K562 (cell line): ENCODE measurements around a stretch of chr1.

DNA sequence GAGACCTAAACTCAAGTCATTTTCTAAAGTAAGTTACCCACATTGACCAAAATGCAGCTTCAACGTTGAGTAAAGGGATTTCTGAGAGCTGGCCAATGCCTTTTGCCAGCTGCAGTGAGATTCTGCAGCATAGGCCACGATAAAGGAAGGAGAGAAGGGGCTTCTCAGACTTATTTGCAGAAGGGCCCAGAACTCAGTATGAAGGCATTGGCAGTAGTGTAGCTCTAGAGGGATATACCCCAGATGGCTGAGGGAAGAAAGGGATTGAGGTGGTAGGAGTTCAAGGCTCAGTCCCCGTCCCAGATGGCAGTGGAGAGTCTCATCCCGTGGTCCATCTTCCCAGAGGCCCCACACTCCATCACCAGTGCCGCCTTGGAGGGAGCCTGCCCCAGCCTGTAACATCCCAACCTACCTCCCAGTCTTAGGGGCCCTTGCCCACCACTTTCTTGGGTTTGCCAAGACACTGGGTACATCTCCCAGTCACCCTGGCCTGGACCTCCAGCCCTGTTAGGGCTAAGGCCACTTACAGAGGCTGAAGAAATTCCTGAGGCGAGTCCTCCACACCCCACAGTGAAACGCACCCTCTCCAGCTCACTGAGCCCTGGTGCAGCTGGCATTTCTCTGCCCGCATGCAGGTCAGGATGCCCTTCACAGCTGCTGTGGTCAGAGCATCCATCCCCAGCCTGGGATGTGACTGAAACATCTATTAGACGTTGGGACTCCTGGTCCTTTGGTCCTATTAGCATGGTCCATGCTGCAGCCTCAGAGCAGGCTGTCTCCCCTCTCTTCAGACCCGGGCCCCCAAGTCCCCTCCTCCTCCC lies 3.4 kb downstream of the TMEM200B start:
- RAMPAGE, long total RNA = no peak
- RRBS = no CpG with 5 or more reads among the region's 10 CpGs
PRO-cap:
- standard = no peak
- CoPRO, capped RNA only, 2 experiments = no peak in any of the 2 experiments
- CoPRO, capped and uncapped RNA, 2 experiments = no peak in any of the 2 experiments
- CoPRO, uncapped RNA only, 2 experiments = peak in 2 of 2 experiments; most common plus-strand start position 142 of the sequence (in 2); most common minus-strand start position 210 of the sequence (in 1)
CAGE:
- cytosol, long polyA plus RNA = no peak
- long polyA plus RNA = no peak
- nucleolus, long total RNA = no peak
- nucleus, long polyA plus RNA = no peak

DNA sequence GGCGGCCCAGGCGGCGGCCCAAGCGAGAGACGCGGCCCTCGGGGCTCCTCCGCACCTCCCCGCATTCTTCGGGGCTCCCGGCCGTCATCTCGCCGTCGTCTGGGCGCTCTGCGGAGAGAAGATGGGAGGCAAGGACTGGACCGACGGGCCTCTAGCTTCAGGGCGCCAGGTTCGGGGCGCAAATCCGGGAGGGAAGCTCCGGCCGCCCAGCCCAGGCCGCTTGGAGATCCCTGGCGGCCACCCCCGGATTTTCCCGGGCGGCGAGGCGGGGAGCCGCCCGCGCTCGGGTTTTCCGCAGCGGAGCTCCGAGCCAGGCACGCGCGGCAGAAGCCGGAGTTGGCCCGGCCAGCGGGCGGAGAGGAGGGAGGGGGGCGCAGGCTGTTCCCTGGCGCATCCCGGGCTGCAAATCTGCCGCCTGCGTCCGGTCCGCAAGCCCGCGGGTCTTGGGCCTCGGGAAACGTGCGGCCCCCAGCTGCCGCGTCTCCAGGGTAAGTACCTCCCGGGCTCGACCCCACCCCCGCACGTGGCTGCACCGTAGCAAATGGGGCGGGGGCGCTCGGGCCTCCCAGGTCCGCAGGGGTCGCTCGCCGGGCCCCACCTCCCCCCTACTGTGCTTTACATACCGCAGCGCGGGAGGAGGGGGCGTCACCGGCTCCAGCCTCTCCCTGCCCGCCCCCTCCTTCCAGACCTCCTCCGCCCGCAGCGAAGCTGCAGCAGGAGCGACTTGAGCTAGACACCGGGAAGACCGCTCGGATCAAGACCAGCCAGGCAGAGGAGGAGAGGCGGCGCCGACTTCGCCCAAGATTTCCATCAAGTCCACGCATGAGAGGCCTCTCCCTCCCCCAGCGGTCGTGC lies 1.7 kb downstream of the TMEM200B start:
- RAMPAGE, long total RNA = no peak
- RRBS = 96% methylated on average over 55 of the region's 92 CpGs
PRO-cap:
- standard = no peak
- CoPRO, capped RNA only, 2 experiments = no peak in any of the 2 experiments
- CoPRO, capped and uncapped RNA, 2 experiments = no peak in any of the 2 experiments
- CoPRO, uncapped RNA only, 2 experiments = no peak in any of the 2 experiments
CAGE:
- cytosol, long polyA plus RNA = no peak
- long polyA plus RNA = no peak
- nucleolus, long total RNA = no peak
- nucleus, long polyA plus RNA = no peak

GRCh38 chr1:29354613-29354938 lies 118.3 kb downstream of the PTPRU start:
- RAMPAGE, long total RNA = no peak
- RRBS = no CpG with 5 or more reads among the region's 6 CpGs
PRO-cap:
- standard = bidirectional peak, plus-strand start at chr1:29354746, minus-strand start at chr1:29354722
- CoPRO, capped RNA only, 2 experiments = no peak in any of the 2 experiments
- CoPRO, capped and uncapped RNA, 2 experiments = no peak in any of the 2 experiments
- CoPRO, uncapped RNA only, 2 experiments = no peak in any of the 2 experiments
CAGE:
- cytosol, long polyA plus RNA = no peak
- long polyA plus RNA = no peak
- nucleolus, long total RNA = no peak
- nucleus, long polyA plus RNA = no peak

DNA sequence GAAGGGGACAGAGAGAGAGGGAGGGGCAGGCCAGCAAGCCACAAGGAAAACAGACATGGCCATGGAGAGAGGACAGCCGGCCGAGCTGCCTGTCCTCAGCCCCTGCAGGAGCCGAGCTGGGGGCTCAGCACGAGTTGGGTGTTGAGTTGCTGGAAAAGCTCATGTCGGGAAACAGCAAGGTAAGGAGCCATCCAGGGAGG lies 548.7 kb downstream of the PTPRU start:
- RAMPAGE, long total RNA = no peak
- RRBS = no CpG with 5 or more reads among the region's 5 CpGs
PRO-cap:
- standard = no peak
- CoPRO, capped RNA only, 2 experiments = no peak in any of the 2 experiments
- CoPRO, capped and uncapped RNA, 2 experiments = no peak in any of the 2 experiments
- CoPRO, uncapped RNA only, 2 experiments = no peak in any of the 2 experiments
CAGE:
- cytosol, long polyA plus RNA = no peak
- long polyA plus RNA = no peak
- nucleolus, long total RNA = no peak
- nucleus, long polyA plus RNA = no peak

DNA sequence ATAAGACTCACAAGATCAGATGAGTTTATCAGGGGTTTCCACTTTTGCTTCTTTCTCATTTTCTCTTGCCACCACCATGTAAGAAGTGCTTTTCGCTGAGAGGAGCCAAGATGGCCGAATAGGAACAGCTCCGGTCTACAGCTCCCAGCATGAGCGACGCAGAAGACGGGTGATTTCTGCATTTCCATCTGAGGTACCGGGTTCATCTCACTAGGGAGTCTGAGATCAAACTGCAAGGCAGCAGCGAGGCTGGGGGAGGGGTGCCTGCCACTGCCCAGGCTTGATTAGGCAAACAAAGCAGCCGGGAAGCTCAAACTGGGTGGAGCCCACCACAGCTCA lies 285.1 kb downstream of the MATN1 start:
- RAMPAGE, long total RNA = no peak
- RRBS = no CpG with 5 or more reads among the region's 9 CpGs
PRO-cap:
- standard = no peak
- CoPRO, capped RNA only, 2 experiments = no peak in any of the 2 experiments
- CoPRO, capped and uncapped RNA, 2 experiments = no peak in any of the 2 experiments
- CoPRO, uncapped RNA only, 2 experiments = no peak in any of the 2 experiments
CAGE:
- cytosol, long polyA plus RNA = no peak
- long polyA plus RNA = no peak
- nucleolus, long total RNA = no peak
- nucleus, long polyA plus RNA = no peak

DNA sequence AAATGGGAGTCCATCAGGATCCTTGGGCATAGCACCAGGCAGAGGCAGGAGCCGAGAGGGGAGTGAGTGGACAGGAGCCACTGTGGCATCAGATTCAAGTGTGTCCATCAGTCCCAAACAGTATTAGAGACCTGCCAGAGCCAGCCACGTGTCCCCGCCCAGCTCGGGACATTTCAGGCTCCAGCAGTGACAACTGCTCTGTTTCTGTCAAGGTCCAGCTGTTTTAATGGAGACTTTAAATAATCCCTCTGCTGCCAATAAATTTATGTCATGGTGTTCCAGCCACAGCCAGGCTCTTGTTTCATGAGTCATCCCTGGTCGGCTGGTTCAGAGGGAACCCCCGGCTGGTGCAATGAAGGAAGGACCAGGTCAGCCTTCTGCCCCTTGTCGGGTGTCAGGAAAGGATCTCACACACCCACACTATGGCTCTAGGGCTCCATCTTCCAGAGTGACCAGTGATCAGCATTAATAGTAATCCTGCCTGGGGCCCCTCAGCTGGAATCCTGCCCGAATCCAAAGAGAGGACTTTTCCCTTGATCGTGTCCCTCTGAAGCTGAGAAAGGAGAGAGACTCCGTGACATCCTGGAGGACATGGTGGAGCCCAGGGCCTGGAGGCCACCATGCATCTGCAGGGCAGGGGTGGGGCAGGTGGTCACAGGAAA lies 197.3 kb downstream of the MATN1 start:
- RAMPAGE, long total RNA = no peak
- RRBS = no CpG with 5 or more reads among the region's 10 CpGs
PRO-cap:
- standard = no peak
- CoPRO, capped RNA only, 2 experiments = no peak in any of the 2 experiments
- CoPRO, capped and uncapped RNA, 2 experiments = no peak in any of the 2 experiments
- CoPRO, uncapped RNA only, 2 experiments = no peak in any of the 2 experiments
CAGE:
- cytosol, long polyA plus RNA = no peak
- long polyA plus RNA = no peak
- nucleolus, long total RNA = no peak
- nucleus, long polyA plus RNA = no peak

DNA sequence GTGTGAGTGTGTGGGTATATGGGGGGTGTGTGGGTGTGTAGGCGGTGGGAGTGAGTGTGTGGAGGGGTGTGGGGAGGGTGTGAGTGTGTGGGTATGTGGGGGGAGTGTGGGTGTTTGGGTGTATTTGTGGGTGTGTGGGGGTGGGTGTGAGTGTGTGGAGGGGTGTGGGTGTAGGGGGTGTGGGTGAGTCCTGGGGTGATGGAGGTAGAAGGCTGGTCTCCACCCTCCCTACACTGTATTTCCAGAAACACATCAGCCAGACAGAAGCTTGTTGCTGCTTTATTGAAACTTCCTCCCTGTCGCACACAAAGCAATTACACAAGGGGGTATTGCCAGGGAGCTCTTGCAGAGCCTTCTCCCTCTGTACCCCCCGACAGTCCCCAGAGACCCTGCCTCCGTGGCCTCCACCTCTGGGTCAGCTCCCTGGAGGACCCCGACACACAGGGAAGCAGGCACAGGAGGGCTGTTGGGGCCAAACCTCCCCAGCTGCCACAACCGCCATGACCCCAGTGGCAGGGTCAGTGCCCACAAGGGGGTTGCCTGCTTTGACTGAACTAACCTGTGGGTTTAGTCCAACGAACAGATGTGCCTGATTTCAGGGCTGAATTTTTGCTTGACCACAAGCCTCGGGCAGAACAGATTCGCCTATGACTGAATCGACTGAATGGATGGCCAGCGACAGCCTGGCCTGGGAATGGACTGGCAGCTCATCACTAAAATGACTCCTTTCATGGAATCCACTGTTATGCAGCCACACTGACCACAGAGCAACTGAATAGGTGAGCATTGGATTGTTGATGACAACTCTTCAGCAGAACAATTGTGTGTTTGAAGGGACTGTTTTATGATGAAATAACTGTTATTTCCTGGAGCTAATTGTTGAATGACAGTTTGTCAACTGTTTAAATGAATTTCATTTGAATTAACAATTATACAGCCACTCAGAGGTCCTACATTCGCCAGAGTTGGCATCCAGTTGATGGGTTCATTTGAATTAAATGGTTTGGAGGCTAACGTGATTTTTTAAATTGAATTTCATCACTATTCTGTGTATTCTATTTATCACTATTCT lies 9.2 kb upstream of the MATN1 start:
- RAMPAGE, long total RNA = no peak
- RRBS = no CpG with 5 or more reads among the region's 13 CpGs
PRO-cap:
- standard = no peak
- CoPRO, capped RNA only, 2 experiments = no peak in any of the 2 experiments
- CoPRO, capped and uncapped RNA, 2 experiments = no peak in any of the 2 experiments
- CoPRO, uncapped RNA only, 2 experiments = peak in 1 of 2 experiments; most common plus-strand start position 875 of the sequence (in 1); most common minus-strand start position 822 of the sequence (in 1)
CAGE:
- cytosol, long polyA plus RNA = no peak
- long polyA plus RNA = no peak
- nucleolus, long total RNA = no peak
- nucleus, long polyA plus RNA = no peak

GRCh38 chr1:30745226-30746286 lies 12.0 kb downstream of the LAPTM5 start:
- RAMPAGE, long total RNA = no peak
- RRBS = no CpG with 5 or more reads among the region's 19 CpGs
PRO-cap:
- standard = no peak
- CoPRO, capped RNA only, 2 experiments = no peak in any of the 2 experiments
- CoPRO, capped and uncapped RNA, 2 experiments = no peak in any of the 2 experiments
- CoPRO, uncapped RNA only, 2 experiments = no peak in any of the 2 experiments
CAGE:
- cytosol, long polyA plus RNA = no peak
- long polyA plus RNA = no peak
- nucleolus, long total RNA = no peak
- nucleus, long polyA plus RNA = no peak

DNA sequence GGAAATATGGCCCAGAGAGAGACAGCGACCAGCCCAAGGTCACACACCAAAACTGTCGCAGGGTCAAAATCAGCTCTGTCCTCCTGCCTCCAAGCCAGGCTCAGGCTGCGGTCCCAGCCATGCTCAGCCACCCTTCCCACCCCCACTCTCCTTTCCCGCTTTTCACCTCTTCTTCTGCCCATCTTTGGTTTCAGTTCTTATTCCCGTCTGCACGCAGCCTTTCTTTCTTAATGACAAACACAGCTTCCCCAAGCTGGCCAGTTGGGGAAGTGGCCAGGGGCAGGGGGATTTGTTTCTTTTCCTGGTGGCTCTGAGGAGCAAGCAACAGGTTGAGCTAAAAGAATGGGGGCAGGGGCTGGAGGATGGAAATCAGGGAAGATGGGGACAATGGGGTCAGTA lies 10.2 kb downstream of the LAPTM5 start:
- RAMPAGE, long total RNA = no peak
- RRBS = no CpG with 5 or more reads among the region's 6 CpGs
PRO-cap:
- standard = no peak
- CoPRO, capped RNA only, 2 experiments = no peak in any of the 2 experiments
- CoPRO, capped and uncapped RNA, 2 experiments = no peak in any of the 2 experiments
- CoPRO, uncapped RNA only, 2 experiments = no peak in any of the 2 experiments
CAGE:
- cytosol, long polyA plus RNA = no peak
- long polyA plus RNA = no peak
- nucleolus, long total RNA = no peak
- nucleus, long polyA plus RNA = no peak

GRCh38 chr1:30763464-30763950 lies 5.9 kb upstream of the LAPTM5 start:
- RAMPAGE, long total RNA = no peak
- RRBS = no CpG with 5 or more reads among the region's 6 CpGs
PRO-cap:
- standard = no peak
- CoPRO, capped RNA only, 2 experiments = no peak in any of the 2 experiments
- CoPRO, capped and uncapped RNA, 2 experiments = no peak in any of the 2 experiments
- CoPRO, uncapped RNA only, 2 experiments = no peak in any of the 2 experiments
CAGE:
- cytosol, long polyA plus RNA = no peak
- long polyA plus RNA = no peak
- nucleolus, long total RNA = no peak
- nucleus, long polyA plus RNA = no peak

DNA sequence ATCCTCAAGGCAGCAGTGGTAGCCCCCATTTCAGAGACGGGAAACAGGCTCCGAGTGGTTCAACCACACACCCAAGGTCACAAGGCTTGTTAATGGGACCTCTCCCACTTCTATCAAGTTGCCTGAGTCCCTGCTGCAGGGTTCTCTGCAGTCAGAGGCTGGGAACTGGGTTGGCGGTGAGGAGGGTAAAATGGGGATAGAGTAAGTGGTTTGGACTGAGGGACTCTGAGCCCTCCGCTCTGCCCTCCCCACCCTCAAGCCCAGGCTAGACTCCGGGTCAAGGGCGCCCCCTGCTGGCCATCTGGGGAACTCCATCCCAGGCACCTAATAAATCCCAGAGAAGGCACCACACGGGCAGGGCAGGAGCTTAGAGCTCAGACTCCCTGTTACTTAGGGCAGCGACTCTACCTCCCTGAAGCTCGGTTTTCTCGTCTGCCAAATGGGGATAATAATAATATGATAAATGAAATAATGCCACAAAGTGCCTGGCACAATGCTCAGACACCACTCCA lies 22.0 kb upstream of the LAPTM5 start:
- RAMPAGE, long total RNA = no peak
- RRBS = no CpG with 5 or more reads among the region's 10 CpGs
PRO-cap:
- standard = bidirectional peak, plus-strand start at position 337 of the sequence, minus-strand start at position 227 of the sequence
- CoPRO, capped RNA only, 2 experiments = peak in 2 of 2 experiments; most common plus-strand start position 349 of the sequence (in 2); most common minus-strand start position 191 of the sequence (in 1)
- CoPRO, capped and uncapped RNA, 2 experiments = no peak in any of the 2 experiments
- CoPRO, uncapped RNA only, 2 experiments = no peak in any of the 2 experiments
CAGE:
- cytosol, long polyA plus RNA = no peak
- long polyA plus RNA = no peak
- nucleolus, long total RNA = no peak
- nucleus, long polyA plus RNA = no peak

GRCh38 chr1:30782301-30782625 lies 24.7 kb upstream of the LAPTM5 start:
- RAMPAGE, long total RNA = no peak
- RRBS = no CpG with 5 or more reads among the region's 14 CpGs
PRO-cap:
- standard = unidirectional peak, plus-strand start at chr1:30782525
- CoPRO, capped RNA only, 2 experiments = no peak in any of the 2 experiments
- CoPRO, capped and uncapped RNA, 2 experiments = no peak in any of the 2 experiments
- CoPRO, uncapped RNA only, 2 experiments = no peak in any of the 2 experiments
CAGE:
- cytosol, long polyA plus RNA = no peak
- long polyA plus RNA = no peak
- nucleolus, long total RNA = no peak
- nucleus, long polyA plus RNA = no peak

DNA sequence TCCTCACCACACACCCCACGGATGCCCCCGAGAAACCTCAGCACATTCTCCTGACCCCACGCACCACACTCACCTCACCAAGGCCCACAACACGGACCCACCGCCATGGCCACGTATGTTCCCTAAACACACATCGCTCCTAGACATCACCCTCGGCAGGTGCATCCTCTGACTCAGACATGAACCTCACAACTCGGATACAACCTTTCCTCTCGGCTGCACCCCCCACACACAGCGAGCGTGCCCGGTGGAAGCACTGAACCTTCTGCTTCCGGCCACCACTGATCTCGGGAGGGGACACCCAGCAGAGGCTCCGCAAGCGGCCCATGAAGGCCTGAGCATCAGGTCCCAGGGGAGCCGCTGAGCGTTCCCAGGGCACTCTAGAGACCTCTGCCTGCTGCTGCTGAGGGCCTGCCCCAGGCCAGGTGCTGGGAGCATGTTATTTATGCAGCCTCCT lies 27.2 kb downstream of the SDC3 start:
- RAMPAGE, long total RNA = no peak
- RRBS = no CpG with 5 or more reads among the region's 19 CpGs
PRO-cap:
- standard = no peak
- CoPRO, capped RNA only, 2 experiments = no peak in any of the 2 experiments
- CoPRO, capped and uncapped RNA, 2 experiments = no peak in any of the 2 experiments
- CoPRO, uncapped RNA only, 2 experiments = no peak in any of the 2 experiments
CAGE:
- cytosol, long polyA plus RNA = no peak
- long polyA plus RNA = no peak
- nucleolus, long total RNA = no peak
- nucleus, long polyA plus RNA = no peak

GRCh38 chr1:30930722-30931605 lies 22.4 kb upstream of the SDC3 start:
- RAMPAGE, long total RNA = no peak
- RRBS = no CpG with 5 or more reads among the region's 7 CpGs
PRO-cap:
- standard = no peak
- CoPRO, capped RNA only, 2 experiments = no peak in any of the 2 experiments
- CoPRO, capped and uncapped RNA, 2 experiments = peak in 1 of 2 experiments; most common minus-strand start chr1:30930995 (in 1)
- CoPRO, uncapped RNA only, 2 experiments = peak in 2 of 2 experiments; most common minus-strand start chr1:30930834 (in 1)
CAGE:
- cytosol, long polyA plus RNA = no peak
- long polyA plus RNA = no peak
- nucleolus, long total RNA = no peak
- nucleus, long polyA plus RNA = no peak

GRCh38 chr1:30933982-30934258 lies 25.4 kb upstream of the SDC3 start:
- RAMPAGE, long total RNA = no peak
- RRBS = no CpG with 5 or more reads among the region's 4 CpGs
PRO-cap:
- standard = no peak
- CoPRO, capped RNA only, 2 experiments = no peak in any of the 2 experiments
- CoPRO, capped and uncapped RNA, 2 experiments = no peak in any of the 2 experiments
- CoPRO, uncapped RNA only, 2 experiments = no peak in any of the 2 experiments
CAGE:
- cytosol, long polyA plus RNA = no peak
- long polyA plus RNA = no peak
- nucleolus, long total RNA = no peak
- nucleus, long polyA plus RNA = no peak

DNA sequence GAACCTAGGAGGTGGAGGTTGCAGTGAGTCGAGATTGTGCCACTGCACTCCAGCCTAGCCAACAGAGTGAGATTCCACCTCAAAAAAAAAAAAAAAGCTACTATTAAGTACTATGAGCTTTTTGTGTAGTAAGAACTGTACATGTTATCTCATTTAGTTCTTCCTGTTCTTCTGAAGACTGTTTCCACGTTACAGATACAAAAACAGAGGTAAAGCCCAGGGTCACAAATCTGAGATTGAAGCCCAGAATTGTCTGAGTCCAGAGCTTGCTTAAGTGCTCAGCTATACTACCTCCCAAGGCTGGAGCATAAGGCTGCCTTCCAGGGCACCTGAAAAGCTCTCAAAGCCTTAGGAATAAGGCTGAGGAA lies 2.9 kb downstream of the FABP3 start:
- RAMPAGE, long total RNA = no peak
- RRBS = no CpG with 5 or more reads among the region's 2 CpGs
PRO-cap:
- standard = no peak
- CoPRO, capped RNA only, 2 experiments = no peak in any of the 2 experiments
- CoPRO, capped and uncapped RNA, 2 experiments = no peak in any of the 2 experiments
- CoPRO, uncapped RNA only, 2 experiments = peak in 1 of 2 experiments; most common plus-strand start position 128 of the sequence (in 1)
CAGE:
- cytosol, long polyA plus RNA = no peak
- long polyA plus RNA = no peak
- nucleolus, long total RNA = no peak
- nucleus, long polyA plus RNA = no peak

DNA sequence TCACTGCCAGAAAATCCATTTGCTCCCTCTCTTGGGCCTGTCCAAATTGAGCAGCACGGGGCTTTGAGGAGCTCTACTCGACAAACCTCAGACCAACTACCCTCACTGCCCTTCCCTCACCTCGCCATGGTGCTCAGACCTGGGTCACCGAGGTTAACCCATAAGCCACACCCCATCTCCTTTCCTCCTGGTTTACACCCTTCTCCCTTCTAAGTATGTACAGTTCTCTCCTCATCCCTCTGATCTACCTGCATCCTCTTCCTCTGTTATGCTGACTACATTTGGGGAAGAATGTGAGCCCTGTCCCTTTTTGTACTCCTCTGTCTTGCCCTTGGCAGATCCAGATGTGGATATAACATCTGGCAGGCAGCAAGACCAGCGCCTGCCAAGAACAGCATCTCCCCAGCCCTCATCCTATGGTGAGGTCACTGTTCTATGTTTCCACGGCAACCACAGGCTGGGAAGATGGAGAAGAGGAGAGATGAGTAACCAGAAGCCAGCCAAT lies 3.6 kb upstream of the FABP3 start:
- RAMPAGE, long total RNA = no peak
- RRBS = no CpG with 5 or more reads among the region's 6 CpGs
PRO-cap:
- standard = no peak
- CoPRO, capped RNA only, 2 experiments = no peak in any of the 2 experiments
- CoPRO, capped and uncapped RNA, 2 experiments = no peak in any of the 2 experiments
- CoPRO, uncapped RNA only, 2 experiments = peak in 1 of 2 experiments; most common plus-strand start position 358 of the sequence (in 1)
CAGE:
- cytosol, long polyA plus RNA = no peak
- long polyA plus RNA = no peak
- nucleolus, long total RNA = no peak
- nucleus, long polyA plus RNA = no peak

- RAMPAGE, long total RNA = no peak
- RRBS = no CpG with 5 or more reads among the region's 25 CpGs
PRO-cap:
- standard = no peak
- CoPRO, capped RNA only, 2 experiments = no peak in any of the 2 experiments
- CoPRO, capped and uncapped RNA, 2 experiments = no peak in any of the 2 experiments
- CoPRO, uncapped RNA only, 2 experiments = no peak in any of the 2 experiments
CAGE:
- cytosol, long polyA plus RNA = no peak
- long polyA plus RNA = no peak
- nucleolus, long total RNA = no peak
- nucleus, long polyA plus RNA = no peak
Measured at GRCh38 chr1:31425449-31426109, 12.6 kb downstream of the SERINC2 start.

GRCh38 chr1:31426125-31426805 lies 13.3 kb downstream of the SERINC2 start:
- RAMPAGE, long total RNA = no peak
- RRBS = no CpG with 5 or more reads among the region's 14 CpGs
PRO-cap:
- standard = no peak
- CoPRO, capped RNA only, 2 experiments = no peak in any of the 2 experiments
- CoPRO, capped and uncapped RNA, 2 experiments = no peak in any of the 2 experiments
- CoPRO, uncapped RNA only, 2 experiments = no peak in any of the 2 experiments
CAGE:
- cytosol, long polyA plus RNA = no peak
- long polyA plus RNA = no peak
- nucleolus, long total RNA = no peak
- nucleus, long polyA plus RNA = no peak